Esophagus squamous epithelium (tissue), 4 donors: ENCODE data around the gene HINT3.

- PRO-cap = no peak
- RAMPAGE, long total RNA, 4 experiments = no peak in any of the 4 experiments
These were observed 128.7 kb upstream of the HDDC2 start for GRCh38 chr6:125430498-125430744.

GRCh38 chr6:125707188-125707522, 42.3 kb upstream of the HEY2 start:
- PRO-cap = no peak
- RAMPAGE, long total RNA, 4 experiments = no peak in any of the 4 experiments

DNA sequence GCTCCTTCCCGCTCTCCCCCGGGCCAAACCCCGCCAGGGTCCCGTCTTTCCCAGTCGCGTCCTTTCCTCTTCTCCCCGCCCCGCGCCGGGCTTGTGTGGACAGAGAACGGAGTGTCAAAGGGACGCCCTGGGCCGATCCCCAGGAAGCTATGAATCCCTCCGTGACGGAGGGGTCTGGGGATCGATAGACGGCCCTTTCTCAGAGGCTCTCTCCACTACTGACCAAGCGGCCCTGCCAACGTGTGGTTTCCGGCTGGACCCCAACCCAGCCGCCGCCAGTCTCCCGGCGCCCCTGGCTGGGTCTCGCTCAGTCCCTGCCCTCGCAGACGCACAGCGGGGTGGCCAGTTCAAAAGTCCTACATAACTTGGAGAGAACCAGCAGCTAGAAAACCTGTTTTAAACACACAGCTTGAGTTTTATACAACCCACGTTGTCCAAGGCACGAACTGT, 1.2 kb upstream of the HEY2 start:
- PRO-cap = no peak
- RAMPAGE, long total RNA, 4 experiments = no peak in any of the 4 experiments

- PRO-cap = bidirectional peak, plus-strand start at chr6:125748815, minus-strand start at chr6:125748718; bidirectional peak, plus-strand start at chr6:125749216, minus-strand start at chr6:125749227; bidirectional peak, plus-strand start at chr6:125749633, minus-strand start at chr6:125749395
- RAMPAGE, long total RNA, 4 experiments = no peak in any of the 4 experiments
These were observed 535 bp upstream of the HEY2 start for GRCh38 chr6:125748615-125749578.

DNA sequence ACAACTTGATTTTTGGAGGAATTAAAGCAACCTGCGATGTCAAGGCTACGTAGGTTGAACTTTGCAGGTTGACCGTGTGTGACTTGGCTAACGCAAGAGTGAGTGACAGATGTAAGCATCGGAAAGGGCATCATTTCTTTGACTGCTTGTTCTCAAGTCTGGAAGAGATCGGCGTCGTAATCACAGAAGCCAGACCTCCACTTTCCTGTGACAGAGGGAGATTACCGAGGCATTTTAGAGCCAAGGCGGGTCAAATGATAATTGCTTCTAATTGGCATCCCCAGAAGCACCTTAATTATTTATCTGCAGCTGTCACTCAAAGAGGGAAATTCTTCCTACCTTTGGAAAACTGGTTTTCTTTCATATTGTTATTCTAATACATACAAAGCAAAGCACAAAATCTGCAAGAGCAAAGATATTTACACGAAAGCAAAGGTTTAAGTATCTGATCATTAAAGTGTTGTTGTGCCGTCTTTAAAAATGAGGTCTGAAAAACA, 889 bp downstream of the HEY2 start:
- PRO-cap = no peak
- RAMPAGE, long total RNA, 4 experiments = no peak in any of the 4 experiments

GRCh38 chr6:125922102-125922704, 34.4 kb upstream of the HINT3 start:
- PRO-cap = no peak
- RAMPAGE, long total RNA, 4 experiments = no peak in any of the 4 experiments

DNA sequence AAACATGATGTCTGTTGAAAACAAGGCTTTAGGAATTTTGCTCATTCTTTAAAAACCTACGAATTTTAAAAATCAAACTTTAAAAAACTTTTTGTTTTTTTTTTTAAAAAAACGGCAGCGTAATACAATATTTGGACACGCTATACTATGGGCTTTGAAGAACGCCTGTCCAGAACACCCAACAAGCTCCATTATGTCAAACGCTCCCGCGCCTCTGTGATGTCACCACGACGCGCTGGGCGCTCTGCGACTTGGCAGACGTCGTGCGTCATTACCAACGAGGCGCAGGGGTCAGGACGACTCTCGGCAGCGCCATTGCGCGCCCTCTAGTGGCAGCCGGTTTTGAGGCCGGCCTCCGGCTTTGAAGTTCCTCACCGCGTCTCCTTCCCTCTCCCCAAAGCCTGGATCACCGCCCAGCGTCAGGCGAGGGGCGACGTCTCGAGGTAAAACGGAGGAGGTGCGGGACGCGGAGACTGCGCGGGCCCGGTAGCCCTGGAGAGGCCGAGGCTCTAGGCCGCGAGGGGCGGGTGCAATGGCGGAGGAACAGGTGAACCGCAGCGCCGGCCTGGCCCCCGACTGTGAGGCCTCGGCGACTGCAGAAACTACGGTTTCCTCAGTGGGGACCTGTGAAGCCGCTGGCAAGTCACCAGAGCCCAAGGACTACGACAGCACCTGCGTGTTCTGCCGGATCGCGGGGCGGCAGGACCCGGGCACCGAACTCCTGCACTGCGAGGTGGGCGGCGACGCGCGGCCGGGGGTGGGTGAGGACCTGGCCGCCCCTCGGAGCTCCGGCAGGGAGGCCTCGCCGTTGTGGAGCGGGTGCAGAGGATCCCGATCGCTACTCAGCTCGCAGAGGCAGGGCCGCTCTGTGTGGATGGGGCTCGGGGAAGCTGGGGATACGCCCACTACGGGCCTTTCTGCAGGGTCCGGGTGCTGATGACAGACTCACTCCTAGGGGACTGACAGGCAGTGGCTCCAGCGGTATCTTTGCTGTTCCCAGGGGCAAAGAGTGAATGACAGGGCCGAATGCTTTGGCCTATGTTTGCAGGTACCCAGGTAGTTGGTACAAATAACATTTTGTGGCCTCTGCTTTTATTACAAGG, at the start of gene HINT3:
TSS of gene HINT3 (plus strand) at position 325 of the 1,103 bp plus-strand sequence.
- PRO-cap = bidirectional peak, plus-strand start at position 335 of the sequence, minus-strand start at position 218 of the sequence; bidirectional peak, plus-strand start at position 649 of the sequence, minus-strand start at position 578 of the sequence; bidirectional peak, plus-strand start at position 914 of the sequence, minus-strand start at position 844 of the sequence
- RAMPAGE, long total RNA, 4 experiments = start-site peak on the plus strand in 4 of 4 experiments, centred at positions 365 to 426 of the sequence, 169 to 668 reads per replicate

DNA sequence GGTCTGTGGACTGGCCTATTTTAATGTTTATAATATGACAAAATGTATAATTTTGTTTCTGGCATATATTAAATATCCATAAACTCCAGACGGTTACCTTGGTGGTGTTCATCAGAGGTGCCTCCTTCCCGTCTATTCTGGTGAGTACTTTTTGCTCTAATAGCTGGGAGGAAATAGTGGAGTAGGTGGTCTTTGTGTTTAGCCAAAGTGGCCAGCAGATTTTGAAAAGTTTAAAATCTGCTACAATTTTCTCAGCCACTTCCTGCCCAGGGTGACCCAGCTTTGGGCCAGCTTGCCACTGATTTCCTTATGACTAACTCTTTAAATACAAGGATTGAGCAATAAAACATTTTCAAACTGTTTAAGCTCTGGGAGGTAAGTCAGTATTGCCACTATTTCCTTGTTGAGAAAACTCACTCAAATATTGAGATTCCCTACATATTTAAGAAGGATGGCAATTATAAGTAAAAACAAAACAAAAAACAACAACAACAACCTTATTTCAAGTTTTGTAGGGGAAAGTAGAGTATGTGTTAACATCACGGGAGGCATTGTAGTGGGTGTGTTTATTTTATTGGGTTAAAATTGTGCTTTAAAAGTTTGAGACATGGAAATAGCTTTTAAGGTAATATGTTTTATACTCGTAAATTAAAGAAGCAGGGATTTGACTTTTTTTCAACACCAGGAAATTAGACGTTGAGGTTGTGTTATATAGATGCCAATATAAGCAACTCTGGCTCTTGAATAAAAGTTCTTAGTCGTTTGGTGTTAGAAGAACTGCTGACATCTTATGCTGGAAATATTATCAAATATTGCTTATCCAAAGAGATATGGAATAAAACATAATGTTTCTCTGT, 54.6 kb downstream of the TRMT11 start:
- PRO-cap = no peak
- RAMPAGE, long total RNA, 4 experiments = no peak in any of the 4 experiments

DNA sequence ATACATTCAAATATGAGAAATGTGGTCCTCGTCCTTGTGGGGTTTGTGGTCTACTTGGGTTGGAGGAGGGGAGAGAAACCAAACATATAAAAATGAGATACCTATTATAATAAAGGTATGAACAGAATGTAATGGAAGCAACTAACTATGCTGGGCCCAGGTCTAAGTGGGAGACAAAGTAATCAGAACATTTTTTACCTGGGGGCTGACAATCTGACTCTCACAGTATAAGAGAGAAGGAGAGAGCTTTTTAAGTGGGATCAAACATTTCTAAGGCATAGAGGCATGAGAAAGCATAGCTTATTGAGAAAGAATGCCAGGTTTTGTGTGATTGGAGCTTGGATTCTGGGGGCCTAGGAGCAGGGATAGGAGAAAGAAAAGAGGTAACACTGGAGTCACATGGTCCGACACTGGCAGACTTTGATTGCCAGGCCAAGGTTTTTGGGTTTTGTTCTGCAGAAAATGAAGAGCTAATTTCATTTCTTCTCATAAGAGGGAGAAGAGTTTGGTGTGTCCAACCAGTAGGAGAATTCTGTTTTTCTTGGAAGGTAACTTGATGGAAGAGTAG, 109.3 kb downstream of the TRMT11 start:
- PRO-cap = no peak
- RAMPAGE, long total RNA, 4 experiments = no peak in any of the 4 experiments

DNA sequence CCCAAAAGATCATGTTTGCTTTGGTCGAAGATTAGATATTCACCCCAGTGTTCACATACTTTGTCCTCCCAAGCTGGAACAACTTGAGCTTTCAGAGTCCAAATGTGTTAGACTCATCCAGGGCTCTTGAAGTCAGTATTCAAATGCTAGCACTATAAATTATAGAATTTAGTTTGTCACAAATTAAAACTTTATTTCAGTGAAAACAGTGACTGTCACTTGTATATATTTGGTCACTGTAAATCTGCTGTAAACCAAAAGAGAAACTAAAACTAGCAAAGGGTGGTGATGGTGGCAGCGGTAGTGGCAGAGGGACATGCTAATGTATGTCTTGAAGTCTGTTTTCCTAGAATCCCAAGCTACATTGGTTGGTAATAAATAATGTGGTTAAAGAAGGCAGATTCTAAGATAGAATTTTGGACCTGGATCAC, 140.5 kb upstream of the CENPW start:
- PRO-cap = no peak
- RAMPAGE, long total RNA, 4 experiments = no peak in any of the 4 experiments

DNA sequence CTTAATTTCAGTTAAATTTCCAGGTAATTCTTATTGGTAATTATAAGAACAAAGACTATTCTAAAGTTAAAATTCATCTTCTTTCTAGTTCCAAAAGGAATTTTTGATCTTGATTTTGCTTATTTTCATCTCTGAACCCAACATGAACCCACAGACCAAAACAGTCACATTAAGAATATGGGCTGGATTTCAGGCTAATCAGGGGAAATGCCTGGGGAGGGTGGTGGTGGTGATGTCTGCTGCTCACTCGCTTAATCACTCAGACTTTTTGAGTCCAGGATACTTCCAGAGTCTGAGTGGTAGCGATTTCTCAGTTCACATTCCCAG, 345.5 kb upstream of the RSPO3 start:
- PRO-cap = no peak
- RAMPAGE, long total RNA, 4 experiments = no peak in any of the 4 experiments

DNA sequence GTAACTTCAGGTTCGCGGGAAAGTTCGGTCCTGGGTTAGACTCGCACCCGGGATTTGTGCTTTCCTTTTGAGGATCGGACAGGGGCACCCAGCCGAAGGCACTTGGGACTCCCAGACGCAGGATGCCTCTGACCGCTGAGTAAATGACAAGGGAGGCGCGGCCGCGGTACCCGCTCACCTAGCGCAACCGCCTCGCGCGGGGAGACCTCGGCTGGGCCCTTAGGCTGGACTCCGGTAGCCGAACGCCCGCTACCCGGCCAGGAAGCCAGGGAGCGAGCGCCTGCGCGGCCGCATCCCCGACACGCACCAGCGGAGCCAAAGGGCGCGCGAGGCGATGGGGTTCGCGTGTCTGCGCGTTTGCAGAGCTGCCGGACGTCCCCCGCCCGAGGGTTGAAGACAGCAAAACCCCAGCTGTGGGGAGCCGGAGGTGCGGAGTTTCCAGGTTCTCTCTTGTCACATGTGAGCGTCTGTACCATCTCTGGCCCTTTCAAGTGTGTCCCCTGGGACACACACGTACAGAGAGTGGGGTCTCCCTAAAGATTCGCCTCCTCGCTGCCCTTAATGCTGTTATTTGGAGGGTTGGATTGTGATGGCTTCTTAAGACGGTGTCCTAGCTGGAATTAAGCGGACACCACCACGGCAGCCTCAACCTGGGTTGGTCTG, 1.2 kb downstream of the RSPO3 start:
- PRO-cap = no peak
- RAMPAGE, long total RNA, 4 experiments = start-site peak on the minus strand in 1 of 4 experiments, centred at position 246 of the sequence, 20 reads per replicate

- PRO-cap = bidirectional peak, plus-strand start at chr6:127120918, minus-strand start at chr6:127120886
- RAMPAGE, long total RNA, 4 experiments = no peak in any of the 4 experiments
These were observed 2.0 kb downstream of the RSPO3 start for GRCh38 chr6:127120205-127121119.

DNA sequence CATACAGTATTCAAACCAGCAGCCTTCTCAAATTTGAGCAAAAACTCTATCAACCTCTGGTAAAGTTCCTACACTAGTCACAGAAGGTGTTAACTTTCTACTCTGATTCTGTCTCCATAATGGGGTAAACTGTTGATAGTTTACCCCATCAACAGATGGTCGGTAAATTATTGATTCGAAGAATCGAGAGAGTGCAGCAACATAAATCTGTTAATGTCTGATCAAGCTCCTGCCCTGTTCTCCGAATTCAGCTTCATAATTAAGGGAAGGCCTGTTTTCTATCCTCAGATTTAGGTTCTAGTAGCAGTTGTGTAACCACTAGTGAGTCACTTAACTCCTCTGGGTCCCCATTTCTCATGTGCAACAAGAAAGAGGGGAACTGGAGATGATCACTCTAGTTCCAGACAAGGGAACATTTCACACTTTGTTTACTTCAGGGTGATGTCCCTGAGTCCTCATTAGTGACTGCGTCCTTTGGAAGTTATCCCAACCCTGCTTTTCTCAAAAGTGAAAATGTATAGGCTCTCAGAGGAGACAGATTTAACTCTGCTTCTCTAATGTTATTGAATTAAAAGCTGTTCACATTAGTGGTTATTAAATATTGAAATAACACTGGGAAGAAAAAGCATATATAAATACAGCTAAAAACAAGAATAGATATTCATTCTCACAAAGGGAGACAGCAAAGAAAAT, 68.1 kb upstream of the RNF146 start:
- PRO-cap = no peak
- RAMPAGE, long total RNA, 4 experiments = no peak in any of the 4 experiments

GRCh38 chr6:127267006-127268085, 682 bp downstream of the RNF146 start:
- PRO-cap = unidirectional peak, minus-strand start at chr6:127267564; unidirectional peak, minus-strand start at chr6:127267665
- RAMPAGE, long total RNA, 4 experiments = no peak in any of the 4 experiments

- PRO-cap = no peak
- RAMPAGE, long total RNA, 4 experiments = no peak in any of the 4 experiments
These were observed 1.0 kb upstream of the ECHDC1 start for GRCh38 chr6:127344385-127344851.

GRCh38 chr6:127515343-127516322, 56.4 kb upstream of the KIAA0408 start:
- PRO-cap = no peak
- RAMPAGE, long total RNA, 4 experiments = no peak in any of the 4 experiments

GRCh38 chr6:128280166-128280518, 240.3 kb downstream of the PTPRK start:
- PRO-cap = no peak
- RAMPAGE, long total RNA, 4 experiments = no peak in any of the 4 experiments

DNA sequence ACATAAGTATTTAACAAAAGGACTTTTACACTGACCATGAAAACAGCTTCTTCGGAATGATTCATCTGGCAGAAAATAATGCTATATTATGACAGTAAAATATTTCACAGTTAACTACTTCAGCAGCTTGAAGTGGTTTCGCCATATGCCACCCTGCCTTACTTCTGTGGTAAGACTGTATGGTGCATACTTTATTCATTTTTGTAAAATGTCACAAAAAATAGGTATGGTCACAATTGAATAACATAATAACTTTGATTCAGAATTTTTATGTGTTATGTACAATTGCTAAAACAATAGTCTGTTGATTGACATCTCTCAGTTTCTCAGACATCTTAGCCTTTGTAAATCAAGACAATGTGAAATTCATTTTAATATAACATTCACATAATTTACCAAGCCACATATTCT, 981 bp upstream of the PTPRK start:
- PRO-cap = no peak
- RAMPAGE, long total RNA, 4 experiments = no peak in any of the 4 experiments

DNA sequence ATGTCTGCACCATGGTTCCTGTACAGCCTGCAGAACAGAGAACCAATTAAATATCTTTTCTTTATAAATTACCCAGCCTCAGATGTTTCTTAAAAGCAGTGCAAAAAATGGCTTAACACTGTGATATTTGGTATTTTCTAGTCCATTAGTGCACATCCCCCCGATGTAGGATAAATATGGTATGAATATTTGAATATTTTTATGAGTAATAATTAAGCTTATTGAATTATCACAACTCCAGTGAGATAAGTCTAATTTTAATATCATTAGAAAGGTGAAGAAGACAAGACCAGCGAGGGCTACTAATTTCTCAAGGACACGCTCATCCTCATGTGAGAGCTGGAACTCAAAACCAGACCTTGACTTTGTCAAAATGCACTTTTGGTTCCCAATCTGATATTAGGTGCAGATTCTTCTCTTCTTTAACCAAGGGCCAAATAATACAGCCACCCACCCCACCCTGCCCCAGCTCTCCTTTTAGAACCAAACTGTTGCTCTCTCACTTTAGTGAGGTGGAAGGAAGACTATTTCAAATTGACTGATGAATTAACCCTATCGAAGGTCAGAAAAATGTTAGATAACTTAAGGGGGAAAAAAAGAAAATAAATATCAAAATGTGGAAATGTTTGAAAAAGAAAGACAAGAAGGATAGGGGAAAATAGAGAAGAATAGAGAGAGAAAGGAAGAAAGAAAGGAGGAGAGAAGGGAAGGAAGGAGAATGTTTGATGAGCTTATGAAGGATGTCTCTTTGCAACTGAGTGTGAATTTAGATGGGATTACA, 66.1 kb downstream of the LAMA2 start:
- PRO-cap = no peak
- RAMPAGE, long total RNA, 4 experiments = no peak in any of the 4 experiments